Uterus (tissue), 7 donors: ENCODE data around the gene EPS15.

DNA sequence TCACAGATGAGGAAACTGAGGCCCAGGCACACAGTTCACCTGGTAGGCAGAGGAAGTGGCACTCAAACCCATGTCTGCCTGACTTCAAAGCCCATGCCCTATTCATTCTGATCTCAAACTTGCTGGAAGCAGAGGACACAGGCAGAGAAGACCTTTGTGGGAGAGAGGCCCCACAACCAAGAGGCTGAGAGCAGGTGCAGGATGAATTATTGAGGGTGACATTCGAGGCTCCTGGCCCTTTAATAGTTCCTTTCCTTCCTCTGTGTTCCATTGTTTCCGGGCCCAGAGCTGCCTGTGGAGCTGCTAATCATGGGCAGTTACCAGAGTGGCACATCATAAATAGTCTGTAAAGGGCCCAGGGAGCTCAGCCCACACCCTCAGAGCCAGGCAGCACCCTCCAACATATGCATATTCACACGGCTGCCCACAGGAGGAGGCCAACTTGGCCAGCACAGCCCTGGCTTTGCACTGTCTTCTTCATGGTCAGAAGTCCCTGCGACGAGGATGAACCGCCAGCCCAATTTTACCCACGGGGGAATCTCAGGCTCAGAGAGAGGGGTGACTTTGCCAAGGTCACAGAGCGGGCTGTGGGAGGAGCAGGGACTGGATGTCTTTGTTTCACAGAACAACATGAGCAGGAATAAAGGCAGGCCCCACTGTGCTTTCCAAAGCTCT is 172.6 kb downstream of the TRABD2B start:
- PRO-cap, 4 experiments, result no peak in any of the 4 experiments
- RAMPAGE, long total RNA, 2 experiments, result no peak in any of the 2 experiments
- RRBS, result no CpG with 5 or more reads among the region's 8 CpGs

- PRO-cap, 4 experiments, result peak in 1 of 4 experiments; most common plus-strand start chr1:47978825 (in 1)
- RAMPAGE, long total RNA, 2 experiments, result no peak in any of the 2 experiments
- RRBS, result no CpG with 5 or more reads among the region's 18 CpGs
These were observed 18.8 kb downstream of the TRABD2B start for GRCh38 chr1:47978300-47978969.

DNA sequence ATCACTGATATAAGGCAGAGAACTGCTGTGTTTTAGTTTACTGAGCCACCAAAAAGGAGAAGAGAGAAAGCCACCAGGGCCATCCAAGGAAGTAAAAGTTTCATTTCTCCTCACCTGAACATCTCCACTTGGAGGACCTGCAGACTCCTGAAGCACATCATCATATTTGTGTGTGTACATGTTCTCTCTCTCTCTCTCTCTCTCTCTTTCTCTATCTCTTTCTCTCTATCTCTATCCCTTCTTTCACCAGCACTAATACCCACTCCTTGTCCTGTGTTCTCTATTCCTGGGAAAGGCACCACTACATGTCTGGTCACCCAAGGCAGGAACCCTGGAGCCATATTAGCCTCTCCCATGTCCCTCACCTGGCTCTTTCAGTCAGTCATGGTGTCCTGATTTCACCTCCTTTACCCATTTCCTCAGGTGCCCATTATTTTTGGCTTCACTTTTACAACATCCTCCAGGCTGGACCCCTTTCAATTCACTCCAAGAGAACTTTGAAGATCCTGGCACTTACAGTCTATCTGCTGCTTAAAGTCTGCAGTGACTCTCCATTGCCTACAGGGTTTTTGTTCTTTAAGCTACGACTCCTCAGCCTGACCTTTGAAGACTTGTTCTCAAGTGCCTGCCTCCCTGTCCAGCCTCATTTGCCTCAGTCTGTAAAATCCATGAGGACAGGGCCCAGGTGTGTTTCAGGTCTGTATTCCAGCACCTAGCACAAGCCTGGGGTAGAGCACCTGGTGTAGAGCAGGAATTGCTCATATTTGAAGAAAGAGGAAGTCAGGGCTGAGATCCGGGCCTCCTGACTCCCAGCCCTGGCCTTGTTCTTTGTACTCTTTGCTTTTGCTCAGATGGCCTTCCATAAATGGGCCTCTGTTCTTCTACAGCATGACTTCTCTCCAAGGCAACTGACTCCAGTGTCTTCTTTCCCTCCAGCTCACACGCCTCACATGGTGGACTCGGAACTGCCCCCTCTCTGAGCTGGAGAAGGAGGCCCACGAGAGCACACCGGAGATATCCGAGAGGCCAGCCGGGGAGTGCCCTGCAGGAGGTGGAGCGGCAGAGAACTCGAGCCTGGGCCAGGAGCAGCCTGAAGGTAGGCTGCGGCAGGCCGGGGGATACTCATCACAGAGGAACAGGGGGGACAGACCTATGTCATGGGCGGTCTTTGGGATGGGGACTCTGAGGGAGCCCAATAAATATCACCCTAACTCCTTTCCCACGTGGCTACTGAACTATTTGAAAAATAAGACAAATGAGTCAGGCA is 19.4 kb downstream of the SLC5A9 start:
- PRO-cap, 4 experiments, result no peak in any of the 4 experiments
- RAMPAGE, long total RNA, 2 experiments, result start-site peak on the minus strand in 1 of 2 experiments, centred at position 352 of the sequence, 10 reads per replicate
- RRBS, result 100% methylated on average over 2 of the region's 14 CpGs

- PRO-cap, 4 experiments, result no peak in any of the 4 experiments
- RAMPAGE, long total RNA, 2 experiments, result no peak in any of the 2 experiments
- RRBS, result no CpG with 5 or more reads among the region's 3 CpGs
These were observed 62.6 kb downstream of the SPATA6 start for GRCh38 chr1:48409385-48409840.

GRCh38 chr1:48470476-48471047 is 1.4 kb downstream of the SPATA6 start:
- PRO-cap, 4 experiments, result peak in 4 of 4 experiments; most common plus-strand start chr1:48470762 (in 4); most common minus-strand start chr1:48470702 (in 3)
- RAMPAGE, long total RNA, 2 experiments, result no peak in any of the 2 experiments
- RRBS, result no CpG with 5 or more reads among the region's 11 CpGs

- PRO-cap, 4 experiments, result no peak in any of the 4 experiments
- RAMPAGE, long total RNA, 2 experiments, result no peak in any of the 2 experiments
- RRBS, result no CpG with 5 or more reads among the region's 10 CpGs
These were observed 96.8 kb downstream of the BEND5 start for GRCh38 chr1:48679712-48680401.

DNA sequence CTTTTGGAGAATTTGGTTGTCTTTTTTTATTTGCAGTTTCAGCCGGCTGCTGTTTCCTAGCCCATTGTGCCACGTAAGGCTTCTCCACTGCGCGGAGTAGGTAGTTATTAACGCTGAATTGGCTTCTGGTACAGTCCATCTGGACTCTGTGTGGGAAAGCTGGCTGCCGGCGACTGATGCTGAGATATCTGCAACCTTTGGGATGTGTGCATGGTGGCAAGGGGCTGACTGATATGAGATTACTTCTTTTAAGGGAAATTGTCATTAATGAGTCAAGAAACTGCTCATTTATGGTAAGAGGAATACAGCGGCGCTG is 2.7 kb upstream of the ELAVL4 start:
- PRO-cap, 4 experiments, result no peak in any of the 4 experiments
- RAMPAGE, long total RNA, 2 experiments, result no peak in any of the 2 experiments
- RRBS, result no CpG with 5 or more reads among the region's 9 CpGs

- PRO-cap, 4 experiments, result no peak in any of the 4 experiments
- RAMPAGE, long total RNA, 2 experiments, result no peak in any of the 2 experiments
- RRBS, result no CpG with 5 or more reads among the region's 15 CpGs
These were observed 812 bp downstream of the ELAVL4 start for GRCh38 chr1:50109342-50110121.

- PRO-cap, 4 experiments, result no peak in any of the 4 experiments
- RAMPAGE, long total RNA, 2 experiments, result no peak in any of the 2 experiments
- RRBS, result no CpG with 5 or more reads among the region's 6 CpGs
These were observed 210.5 kb upstream of the DMRTA2 start for GRCh38 chr1:50633586-50634227.

DNA sequence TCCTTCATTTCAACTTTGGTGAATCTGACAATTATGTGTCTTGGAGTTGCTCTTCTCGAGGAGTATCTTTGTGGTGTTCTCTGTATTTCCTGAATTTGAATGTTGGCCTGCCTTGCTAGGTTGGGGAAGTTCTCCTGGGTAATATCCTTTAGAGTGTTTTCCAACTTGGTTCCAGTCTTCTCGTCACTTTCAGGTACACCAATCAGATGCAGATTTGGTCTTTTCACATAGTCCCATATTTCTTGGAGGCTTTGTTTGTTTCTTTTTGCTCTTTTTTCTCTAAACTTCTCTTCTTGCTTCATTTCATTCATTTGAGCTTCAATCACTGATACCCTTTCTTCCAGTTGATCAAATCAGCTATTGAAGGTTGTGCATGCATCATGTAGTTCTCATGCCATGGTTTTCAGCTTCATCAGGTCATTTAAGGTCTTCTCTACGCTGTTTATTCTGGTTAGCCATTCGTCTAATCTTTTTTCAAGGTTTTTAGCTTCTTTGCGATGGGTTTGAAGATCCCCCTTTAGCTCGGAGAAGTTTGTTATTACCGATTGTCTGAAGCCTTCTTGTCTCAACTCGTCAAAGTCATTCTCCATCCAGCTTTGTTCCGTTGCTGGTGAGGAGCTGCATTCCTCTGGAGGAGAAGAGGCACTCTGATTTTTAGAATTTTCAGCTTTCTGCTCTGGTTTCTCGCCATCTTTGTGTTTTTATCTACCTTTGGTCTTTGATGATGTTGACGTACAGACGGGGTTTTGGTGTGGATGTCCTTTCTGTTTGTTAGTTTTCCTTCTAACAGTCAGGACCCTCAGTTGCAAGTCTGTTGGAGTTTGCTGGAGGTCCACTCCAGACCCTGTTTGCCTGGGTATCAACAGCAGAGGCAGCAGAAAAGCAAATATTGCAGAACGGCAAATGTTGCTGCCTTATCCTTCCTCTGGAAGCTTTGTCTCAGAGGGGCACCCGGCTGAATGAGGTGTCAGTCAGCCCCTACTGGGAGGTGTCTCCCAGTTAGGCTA is 50.5 kb downstream of the FAF1 start:
- PRO-cap, 4 experiments, result no peak in any of the 4 experiments
- RAMPAGE, long total RNA, 2 experiments, result start-site peak on the minus strand in 1 of 2 experiments, centred at position 330 of the sequence, 6 reads per replicate
- RRBS, result no CpG with 5 or more reads among the region's 14 CpGs

DNA sequence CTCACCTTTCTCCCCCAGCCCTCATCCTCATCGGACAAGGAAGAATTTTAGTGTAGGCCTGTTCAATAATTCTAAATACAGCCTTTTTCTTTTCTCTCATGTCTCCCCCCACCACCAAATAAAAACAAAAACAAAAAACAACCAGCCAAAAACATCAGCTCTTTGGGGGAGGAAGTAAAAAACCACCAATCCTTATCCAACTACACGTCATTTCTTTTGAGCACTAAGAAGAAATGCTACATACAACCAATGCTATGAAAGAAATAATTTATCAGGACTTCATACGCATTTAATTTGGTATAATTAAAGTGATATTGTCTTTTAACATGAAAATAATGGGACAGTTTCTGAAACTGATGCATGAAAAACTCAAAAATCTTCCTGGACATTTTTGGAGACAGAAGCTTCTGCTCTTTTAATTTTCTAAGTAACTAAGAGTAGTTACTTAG is 9.1 kb downstream of the CDKN2C start:
- PRO-cap, 4 experiments, result no peak in any of the 4 experiments
- RAMPAGE, long total RNA, 2 experiments, result no peak in any of the 2 experiments
- RRBS, result no CpG with 5 or more reads among the region's 3 CpGs

- PRO-cap, 4 experiments, result peak in 1 of 4 experiments; most common plus-strand start chr1:51236024 (in 1); most common minus-strand start chr1:51235817 (in 1)
- RAMPAGE, long total RNA, 2 experiments, result no peak in any of the 2 experiments
- RRBS, result no CpG with 5 or more reads among the region's 12 CpGs
These were observed 482 bp upstream of the RNF11 start for GRCh38 chr1:51235455-51236126.

DNA sequence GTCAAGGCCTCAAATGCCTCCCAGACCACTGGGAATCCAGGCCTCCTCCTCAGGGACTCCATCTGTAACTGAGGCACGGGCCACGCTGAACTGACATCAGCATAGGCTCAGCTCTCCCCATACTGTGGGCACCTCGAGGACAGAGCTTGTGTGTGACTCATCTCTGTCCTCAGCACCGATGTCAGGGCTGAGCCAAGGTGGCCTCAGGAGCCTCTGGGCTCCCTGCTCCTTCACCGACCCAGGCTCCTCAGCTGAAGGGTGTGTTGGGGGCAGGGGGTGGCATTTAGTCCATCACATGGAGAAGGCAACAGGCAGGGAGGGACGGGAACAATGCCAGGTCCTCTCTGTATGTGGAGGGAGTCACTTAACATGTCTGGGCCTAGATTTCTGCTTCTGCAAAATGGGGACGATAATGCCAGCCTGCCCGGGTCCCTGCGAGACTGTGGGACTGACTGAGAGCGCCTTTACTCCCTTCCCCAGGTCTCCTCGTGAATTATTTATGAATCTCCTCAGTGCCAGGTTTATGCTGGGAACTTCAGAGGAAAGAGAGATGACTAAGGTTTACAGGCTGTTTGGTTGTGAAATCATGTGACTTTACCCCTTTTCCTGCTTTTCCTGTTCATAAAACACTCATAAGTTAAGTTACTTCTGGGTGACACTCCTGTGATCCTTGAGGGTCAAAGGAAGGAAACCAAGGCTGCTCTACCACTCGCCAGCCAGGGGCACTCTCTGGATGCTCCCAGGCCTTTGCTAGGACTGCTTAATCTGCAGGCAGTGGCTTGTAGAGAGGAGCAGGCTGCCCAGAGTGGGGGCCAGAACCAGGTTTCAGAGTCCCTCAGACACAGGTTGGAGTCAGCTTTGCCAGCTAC is 16.2 kb downstream of the TTC39A start:
- PRO-cap, 4 experiments, result peak in 1 of 4 experiments; most common plus-strand start position 633 of the sequence (in 1); most common minus-strand start position 444 of the sequence (in 1)
- RAMPAGE, long total RNA, 2 experiments, result no peak in any of the 2 experiments
- RRBS, result no CpG with 5 or more reads among the region's 12 CpGs

DNA sequence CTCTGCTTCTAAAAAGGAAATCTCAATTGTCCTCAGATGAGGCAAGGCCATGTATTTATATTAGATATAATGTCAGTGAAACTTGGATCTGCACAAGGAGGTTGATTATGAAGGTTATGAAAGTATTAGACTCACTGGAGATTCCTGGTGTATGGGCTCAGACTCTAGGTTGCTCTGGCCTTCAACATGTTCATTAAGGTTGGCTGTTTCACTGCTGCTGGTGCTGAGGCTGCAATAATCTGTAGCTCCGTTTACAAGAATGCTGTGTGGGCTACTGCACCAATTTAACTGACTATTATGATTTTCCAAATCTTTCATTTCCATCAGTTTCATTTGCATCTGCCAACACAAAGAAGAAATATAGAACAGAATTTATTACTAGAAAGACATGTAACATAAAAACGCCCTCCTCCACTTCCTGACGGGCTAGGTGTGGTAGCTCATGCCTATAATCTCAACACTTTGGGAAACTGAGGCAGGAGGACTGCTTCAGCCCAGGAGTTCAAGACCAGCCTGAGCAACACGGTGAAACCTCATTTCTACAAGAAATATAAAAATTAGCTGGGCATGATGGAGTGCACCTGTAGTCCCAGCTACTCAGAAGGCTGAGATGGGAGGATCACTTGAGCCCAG is 75.5 kb upstream of the TTC39A start:
- PRO-cap, 4 experiments, result no peak in any of the 4 experiments
- RAMPAGE, long total RNA, 2 experiments, result start-site peak on the minus strand in 1 of 2 experiments, centred at position 201 of the sequence, 49 reads per replicate
- RRBS, result no CpG with 5 or more reads among the region's 4 CpGs

DNA sequence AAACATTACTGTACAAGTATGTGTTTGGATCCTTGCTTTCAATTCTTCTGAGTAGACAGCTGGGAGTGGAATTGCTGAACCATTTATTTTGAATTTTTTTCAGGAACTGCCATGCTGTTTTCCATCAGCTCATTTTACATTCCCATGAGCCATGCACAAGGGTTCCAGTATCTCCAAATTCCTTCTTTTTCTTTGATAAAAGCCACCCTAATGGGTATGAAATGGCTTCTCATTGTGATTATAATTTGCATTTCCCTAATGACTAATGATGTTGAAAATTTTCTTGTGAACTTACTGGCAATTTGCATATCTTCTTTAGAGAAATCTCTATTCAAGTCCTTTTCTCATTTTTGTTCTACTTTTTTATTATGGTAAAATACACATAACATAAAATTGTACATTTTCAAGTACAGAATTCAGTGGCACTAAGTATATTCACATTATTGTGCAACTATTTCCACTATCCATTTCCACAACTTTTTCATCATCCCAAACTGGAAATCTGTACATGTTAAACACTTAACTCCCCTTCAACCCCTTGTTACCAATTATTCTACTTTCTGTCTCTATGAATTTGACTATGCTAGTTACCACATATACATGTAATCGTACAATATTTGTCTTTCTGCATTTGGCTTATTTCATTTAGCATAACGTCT is 19.5 kb downstream of the EPS15 start:
- PRO-cap, 4 experiments, result no peak in any of the 4 experiments
- RAMPAGE, long total RNA, 2 experiments, result no peak in any of the 2 experiments
- RRBS, result no CpG with 5 or more reads among the region's 2 CpGs

- PRO-cap, 4 experiments, result no peak in any of the 4 experiments
- RAMPAGE, long total RNA, 2 experiments, result no peak in any of the 2 experiments
These were observed 6.9 kb downstream of the EPS15 start for GRCh38 chr1:51512097-51512564.

DNA sequence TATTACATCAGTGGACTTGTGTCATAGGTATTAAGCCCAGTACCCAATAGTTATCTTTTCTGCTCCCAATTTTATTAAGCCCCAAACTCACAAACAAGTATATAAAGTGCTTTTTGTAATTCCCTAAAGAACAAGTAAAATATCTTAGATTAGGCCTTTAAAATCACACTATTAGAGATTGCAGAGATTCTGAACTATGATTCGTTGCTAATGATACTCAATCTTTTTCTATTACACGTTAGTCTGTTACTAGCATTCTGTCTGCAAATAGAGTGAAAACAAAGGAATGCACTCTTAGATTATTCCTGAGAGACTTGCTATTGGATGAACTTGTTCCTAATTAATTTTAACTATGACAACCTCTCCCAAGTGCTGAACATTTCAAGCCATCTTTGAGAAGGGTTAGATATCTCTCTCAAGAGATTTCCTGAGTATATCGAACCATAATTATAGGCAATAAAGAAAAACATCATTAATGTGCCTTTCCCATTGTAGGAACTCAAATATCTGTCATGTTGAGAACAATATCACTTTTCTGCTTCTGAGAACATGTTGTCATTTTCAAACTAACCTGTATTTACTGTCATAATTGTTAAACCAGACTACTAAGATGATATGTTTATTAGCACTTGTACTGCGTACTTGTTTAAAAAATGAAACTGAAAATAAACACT is 4.5 kb downstream of the EPS15 start:
- PRO-cap, 4 experiments, result no peak in any of the 4 experiments
- RAMPAGE, long total RNA, 2 experiments, result no peak in any of the 2 experiments
- RRBS, result no CpG with 5 or more reads among the region's 4 CpGs

- PRO-cap, 4 experiments, result peak in 4 of 4 experiments; most common minus-strand start chr1:51519245 (in 4)
- RAMPAGE, long total RNA, 2 experiments, result start-site peak on the minus strand in 1 of 2 experiments, at chr1:51519243-51519275 at its widest, 771 reads per replicate
- RRBS, result 6% methylated on average over 24 of the region's 61 CpGs
These were observed at the start of gene EPS15 for GRCh38 chr1:51519008-51519622. EPS15 (minus strand) TSS chr1:51519266.

DNA sequence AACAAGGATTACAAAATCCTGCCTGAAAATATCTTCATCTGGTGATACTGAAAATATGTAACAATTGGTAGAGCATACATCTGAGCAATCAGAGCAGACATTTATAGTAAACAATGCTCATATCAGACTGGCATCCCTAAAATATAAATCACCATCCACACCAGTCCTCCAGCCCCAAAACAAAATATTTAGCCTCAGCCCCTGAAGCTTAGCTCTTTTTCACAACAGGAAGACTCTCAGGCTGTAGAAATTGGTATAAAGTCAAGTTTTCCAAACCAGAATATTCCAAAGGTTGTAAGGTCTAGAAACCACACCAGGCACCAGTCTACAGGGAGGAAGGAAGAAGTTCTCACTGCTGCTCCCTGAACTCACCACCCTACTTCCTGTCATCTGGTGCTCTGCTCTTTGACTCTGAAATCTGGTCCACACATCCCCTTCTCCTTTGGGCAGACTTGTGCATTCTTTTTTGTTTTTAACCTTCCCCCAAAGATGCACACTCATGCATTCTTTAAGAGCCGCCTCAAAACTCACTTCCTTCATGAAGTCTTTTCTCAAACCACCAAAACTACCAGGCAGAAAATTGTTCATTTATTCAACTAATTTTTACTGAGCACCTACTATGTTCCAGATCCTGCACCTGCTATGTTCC is 29.9 kb upstream of the EPS15 start:
- PRO-cap, 4 experiments, result no peak in any of the 4 experiments
- RAMPAGE, long total RNA, 2 experiments, result no peak in any of the 2 experiments
- RRBS, result no CpG with 5 or more reads among the region's 1 CpG

DNA sequence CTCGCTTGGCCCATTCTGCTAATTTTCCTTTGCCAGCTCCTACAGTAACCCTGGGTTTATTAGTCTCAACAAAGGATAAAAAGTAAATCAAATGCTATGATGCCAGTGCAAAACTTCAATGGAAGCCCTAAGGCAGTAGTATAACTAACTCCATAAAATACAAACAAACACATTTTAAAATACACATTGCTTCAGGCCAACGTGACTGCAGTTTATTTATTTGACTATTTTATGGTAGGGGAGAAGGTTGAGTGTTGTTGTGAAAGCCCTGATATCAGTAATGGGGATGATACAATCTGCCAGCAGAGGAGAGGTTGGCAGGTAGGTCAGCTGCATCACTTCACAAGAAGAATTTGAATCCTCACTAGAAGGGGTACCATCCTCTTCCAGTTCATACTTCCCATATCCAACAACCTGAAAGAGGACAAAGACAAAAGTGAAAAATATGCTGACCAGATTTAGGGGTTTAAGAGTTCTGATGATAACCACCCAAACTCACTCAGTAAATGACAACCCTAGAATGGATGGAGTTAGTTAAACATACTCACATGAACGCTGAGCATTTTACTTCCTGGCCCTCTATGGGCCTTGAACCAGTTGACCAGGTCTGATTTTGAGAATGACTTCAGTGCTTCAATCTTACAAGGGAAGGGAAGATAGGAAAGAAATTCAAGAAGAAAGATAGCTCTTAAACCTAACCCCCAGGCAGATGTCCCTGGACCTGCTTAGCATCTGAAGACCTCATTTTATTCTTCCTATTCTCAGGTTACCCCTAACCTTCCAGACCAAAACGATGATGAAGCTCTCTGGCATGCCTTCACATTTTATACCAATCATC is 89.3 kb downstream of the NRDC start:
- PRO-cap, 4 experiments, result no peak in any of the 4 experiments
- RAMPAGE, long total RNA, 2 experiments, result no peak in any of the 2 experiments
- RRBS, result no CpG with 5 or more reads among the region's 4 CpGs